Measurements from ENCODE around the gene VAMP3.

DNA sequence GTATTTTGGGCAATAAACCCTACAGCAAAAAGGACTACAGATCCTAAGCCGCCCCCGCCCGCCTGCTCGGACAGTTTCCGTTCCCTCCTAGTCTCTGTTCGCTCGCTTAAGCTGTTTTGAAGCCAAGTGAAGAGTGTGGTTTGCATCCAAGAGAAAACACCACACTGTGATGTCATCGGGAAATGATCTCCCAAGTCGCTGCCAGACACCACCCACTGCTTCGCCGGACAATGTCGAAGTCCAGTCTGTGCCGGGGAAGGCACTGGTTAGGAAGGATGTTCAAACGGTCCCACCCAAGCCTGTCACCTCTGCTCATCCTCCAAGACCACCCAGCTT lies 52.8 kb downstream of the KCNAB2 start:
- CAGE, long polyA plus RNA = no peak
- RRBS = no CpG with 5 or more reads among the region's 14 CpGs

DNA sequence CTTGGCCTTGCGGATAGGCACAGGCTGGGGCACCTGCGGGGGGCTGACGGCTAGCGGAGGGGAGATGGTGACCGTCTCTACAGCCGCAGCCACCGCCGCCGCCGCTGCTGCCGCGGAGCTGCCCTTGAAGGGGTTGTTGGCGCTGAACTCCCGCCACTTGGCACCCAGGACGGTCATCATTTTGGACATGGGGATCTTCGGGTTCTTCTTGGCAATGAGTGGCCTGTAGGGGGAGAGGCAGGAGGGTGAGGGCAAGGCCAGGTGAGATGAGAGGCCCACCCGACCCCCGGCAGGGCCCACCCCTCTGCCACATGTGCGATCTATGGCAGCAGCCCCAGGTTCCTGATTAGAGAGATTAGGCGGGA lies 25.5 kb downstream of the CHD5 start:
- CAGE, long polyA plus RNA = no peak
- RRBS = no CpG with 5 or more reads among the region's 20 CpGs

DNA sequence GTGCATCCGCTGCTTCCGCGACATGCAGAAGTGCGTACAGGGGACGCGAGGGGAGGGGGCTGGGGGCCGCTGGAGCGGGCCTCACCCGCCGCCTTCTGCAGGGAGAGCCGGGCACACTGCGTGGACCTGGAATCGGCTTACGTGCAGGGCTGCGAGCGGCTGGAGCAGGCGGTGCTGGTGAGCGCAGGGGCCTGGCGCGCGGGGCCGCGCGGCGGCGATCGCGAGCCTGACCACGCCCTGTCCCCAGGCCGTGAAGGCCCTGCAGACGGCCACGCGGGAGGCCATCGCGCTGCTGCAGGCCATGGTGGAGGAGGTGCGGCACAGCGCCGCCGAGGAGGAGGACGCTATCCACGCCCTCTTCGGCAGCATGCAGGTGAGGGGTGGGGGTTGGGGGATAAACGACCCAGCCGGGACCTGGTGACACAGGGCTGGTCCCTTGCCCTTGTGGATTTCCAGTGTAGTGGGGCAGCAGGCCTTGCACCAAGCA lies 3.3 kb downstream of the RNF207 start:
- CAGE, long polyA plus RNA = no peak
- RRBS = no CpG with 5 or more reads among the region's 44 CpGs

DNA sequence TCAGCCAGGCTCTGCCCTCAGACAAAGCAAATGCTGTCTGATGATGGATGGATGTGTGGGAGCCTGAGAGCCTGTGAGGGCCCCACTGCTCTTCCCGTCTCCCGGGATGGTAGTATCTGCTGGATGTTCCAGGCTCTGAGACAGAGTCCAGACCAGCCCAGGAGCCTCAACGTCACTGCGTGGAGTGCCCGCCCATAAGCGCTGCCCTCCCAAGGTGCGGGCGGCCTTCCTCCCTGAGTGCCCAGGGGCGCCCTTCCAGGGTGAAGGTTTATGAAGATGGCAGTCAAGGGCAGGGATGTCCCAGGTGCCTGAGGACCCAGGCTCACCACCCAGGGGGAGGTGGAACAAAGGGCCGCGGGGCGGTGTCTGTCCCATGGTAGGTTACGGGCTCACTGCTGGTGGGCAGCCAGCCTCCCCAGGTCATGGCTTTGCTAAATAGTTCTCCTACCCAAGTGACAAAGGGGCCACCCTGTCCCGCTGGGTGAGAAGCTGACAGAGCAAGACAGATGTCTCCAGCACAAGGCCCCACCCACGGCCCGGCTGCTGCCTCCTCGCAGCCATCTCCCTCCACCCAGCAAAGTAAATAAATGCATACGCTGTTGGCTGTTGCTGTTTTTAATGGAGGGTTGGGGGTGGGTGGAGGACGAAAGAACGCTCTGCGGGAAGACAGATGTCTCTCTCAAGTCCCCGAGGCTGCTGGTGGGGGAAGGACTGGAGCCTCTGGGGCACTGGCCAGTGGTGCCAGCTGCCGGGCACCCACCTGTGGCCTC lies 9.0 kb upstream of the GPR153 start:
- CAGE, long polyA plus RNA = no peak
- RRBS = no CpG with 5 or more reads among the region's 23 CpGs

DNA sequence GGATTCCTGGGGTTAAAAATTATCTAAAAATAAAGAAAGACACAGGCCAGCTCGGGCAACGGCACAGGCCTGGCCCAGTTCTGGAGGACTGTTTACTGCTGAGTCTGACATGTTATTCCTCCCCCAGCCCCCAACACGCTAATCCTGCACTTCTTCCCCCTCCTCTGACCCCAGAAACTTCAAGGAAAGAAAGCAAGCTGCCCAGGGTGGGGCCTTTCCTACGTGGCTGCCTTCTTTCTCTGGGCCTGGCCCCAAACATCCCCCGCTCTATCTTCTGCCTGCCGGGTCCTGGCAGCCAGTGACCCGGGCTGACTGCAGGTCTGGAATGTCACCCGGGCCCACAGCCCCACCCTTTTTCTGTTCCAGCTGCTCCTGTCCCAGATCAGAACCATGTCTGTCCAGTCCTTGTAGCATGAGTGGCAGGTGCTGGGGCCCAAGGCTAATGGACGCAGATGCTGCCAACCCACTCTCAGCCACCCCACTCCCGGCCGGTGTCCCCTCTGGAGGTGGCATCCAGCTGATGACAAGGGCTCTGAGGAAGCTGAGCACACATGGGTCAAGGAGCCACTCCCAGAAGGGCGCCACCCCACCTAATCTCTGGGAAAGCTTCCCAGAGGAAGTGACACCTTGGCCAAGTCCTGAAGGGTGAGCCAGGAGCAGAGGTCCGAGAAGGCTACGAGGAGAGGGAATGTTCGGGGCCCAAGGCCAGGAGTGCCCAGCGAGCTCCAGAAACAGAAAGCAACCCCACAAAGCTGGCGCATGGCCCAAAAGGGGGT lies 39.7 kb downstream of the ACOT7 start:
- CAGE, long polyA plus RNA = no peak
- RRBS = no CpG with 5 or more reads among the region's 17 CpGs

GRCh38 chr1:6385336-6386339 lies 7.9 kb downstream of the ACOT7 start:
- CAGE, long polyA plus RNA = start-site peak on the minus strand at chr1:6385776-6385826, 137 and 83 reads in 2 replicates
- RRBS = 25% methylated on average over 7 of the region's 29 CpGs

GRCh38 chr1:6423289-6424114 lies 1.1 kb upstream of the ESPN start:
- CAGE, long polyA plus RNA = no peak
- RRBS = no CpG with 5 or more reads among the region's 31 CpGs

DNA sequence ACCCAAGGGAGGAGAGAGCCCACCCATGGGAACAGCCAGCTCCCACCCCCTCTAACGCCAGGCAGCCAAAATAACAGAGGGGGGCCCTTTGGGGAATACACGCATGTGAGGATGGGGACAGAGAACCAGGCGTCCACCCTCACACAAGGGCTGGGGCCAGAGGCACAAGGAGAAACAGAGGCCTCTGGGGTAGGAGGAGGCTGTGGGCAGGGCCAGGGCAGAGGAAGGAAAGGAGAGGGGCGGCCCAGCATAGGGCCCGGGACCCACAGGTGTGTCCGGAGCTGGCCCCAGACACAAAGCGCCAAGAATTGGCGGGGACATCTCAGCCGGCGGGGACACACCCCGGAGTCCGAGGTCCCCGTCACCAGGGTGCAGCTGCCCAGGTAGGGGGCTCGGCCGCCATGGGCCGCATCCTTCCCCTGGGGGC lies 6.7 kb downstream of the PLEKHG5 start:
- CAGE, long polyA plus RNA = no peak
- RRBS = 32% methylated on average over 6 of the region's 16 CpGs

GRCh38 chr1:6496792-6497921 lies 5.7 kb upstream of the PLEKHG5 start:
- CAGE, long polyA plus RNA = start-site peak on the minus strand at chr1:6497223-6497445, 9 and 11 reads in 2 replicates
- RRBS = 2% methylated on average over 41 of the region's 99 CpGs

DNA sequence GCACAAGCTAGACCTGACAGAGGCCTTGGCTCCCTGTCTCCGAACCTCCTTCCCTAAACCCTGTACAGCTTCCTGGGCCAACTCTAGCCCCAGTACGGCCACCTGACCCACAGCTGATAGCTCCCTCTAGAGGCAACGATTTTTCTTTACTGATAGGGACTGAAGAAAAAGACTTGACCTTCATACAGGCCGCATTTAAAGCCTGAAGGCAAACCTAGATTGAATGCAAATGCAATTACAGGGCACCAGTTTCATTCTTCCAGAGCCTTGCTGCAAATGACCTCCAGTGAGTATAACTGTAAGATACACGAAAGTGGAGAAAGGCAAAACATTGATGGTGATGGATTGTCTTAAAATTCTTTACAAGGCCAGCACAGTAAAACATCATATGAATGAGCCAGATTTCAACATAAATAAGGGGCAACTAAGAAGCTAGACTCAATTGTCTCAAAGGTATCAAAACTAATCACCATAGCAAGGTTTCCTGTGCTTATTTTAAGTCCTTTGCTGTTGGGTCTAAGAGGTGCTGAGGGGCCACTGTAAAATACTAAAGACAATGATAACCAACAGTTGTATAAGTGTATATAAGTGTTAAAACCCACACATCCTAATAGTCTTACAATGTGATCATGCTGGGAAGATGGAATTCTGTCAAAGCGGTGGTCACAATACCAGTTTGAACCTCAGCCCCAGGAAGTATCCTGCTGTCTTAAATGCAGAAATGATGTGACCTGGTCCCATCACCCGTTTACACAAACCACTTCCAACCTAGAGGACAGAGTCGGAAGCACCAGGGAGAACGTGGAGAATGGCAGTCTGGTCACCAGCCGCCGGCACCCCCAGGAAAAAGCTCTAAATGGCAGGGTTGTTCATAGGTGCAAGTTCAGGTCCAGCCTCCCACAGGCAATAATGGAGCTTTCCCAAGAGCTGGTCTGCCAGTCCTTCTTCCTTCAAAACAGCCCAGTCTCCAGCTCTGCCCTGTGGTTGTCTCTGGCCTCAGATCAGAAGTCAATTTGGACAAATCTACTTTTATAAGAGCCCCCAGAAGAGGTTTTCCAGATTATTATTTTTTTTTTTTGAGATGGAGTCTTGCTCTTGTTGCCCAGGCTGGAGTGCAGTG lies 30.3 kb downstream of the NOL9 start:
- CAGE, long polyA plus RNA = no peak
- RRBS = no CpG with 5 or more reads among the region's 11 CpGs

- CAGE, long polyA plus RNA = no peak
- RRBS = no CpG with 5 or more reads among the region's 14 CpGs
Measured at GRCh38 chr1:6594785-6596025, 7.5 kb downstream of the KLHL21 start.

- CAGE, long polyA plus RNA = no peak
- RRBS = no CpG with 5 or more reads among the region's 75 CpGs
Measured at GRCh38 chr1:6601841-6602373, 762 bp downstream of the KLHL21 start.

GRCh38 chr1:6866144-6866526 lies 80.9 kb downstream of the CAMTA1 start:
- CAGE, long polyA plus RNA = no peak
- RRBS = no CpG with 5 or more reads among the region's 2 CpGs

- CAGE, long polyA plus RNA = no peak
- RRBS = 46% methylated on average over 3 of the region's 20 CpGs
Measured at GRCh38 chr1:7346722-7347430, 424.2 kb upstream of the VAMP3 start.

DNA sequence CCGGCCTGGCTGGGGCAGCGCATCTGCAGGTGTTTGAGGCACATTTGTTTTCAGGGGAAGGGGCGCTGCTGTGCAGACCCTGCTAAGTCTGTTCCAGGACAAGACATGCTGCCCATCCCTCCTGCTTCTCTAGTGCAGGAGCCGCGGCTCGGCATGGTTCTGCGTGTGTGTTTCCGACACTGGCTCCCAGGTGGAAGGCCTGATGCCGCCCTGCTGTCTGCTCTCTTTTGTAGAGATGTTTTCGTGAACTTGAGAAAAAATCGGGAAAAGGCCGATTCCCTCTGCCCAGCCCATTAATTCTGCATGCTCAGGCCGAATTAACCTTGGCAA lies 316.1 kb upstream of the VAMP3 start:
- CAGE, long polyA plus RNA = no peak
- RRBS = no CpG with 5 or more reads among the region's 13 CpGs

DNA sequence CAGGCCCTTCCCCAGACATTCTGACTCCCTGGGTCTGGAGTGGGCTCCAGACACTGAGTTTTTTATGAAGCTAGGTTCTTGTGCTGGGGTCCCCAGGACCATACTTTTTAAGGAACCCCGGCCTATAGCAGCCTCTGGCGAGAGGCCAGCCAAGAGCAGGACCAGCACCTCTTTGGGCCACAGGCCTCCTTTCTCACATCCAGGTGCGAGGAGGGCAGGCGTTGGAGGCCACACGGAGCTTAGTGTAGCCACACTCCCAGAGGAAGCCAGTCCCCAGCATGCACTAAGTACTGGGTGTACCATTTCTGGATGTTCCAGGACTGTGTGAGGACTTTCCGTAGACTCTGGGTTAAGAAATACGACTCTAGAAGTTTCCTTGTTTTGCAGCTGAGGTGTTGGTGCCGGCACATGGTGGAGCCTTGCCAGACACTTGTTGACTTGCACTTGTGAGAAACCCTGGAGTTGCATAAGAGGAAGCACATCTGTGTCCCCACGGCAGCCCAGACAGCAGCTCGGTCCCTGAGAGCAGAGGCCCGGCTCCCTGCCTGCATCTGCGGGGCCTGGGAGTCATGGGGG lies 122.2 kb upstream of the VAMP3 start:
- CAGE, long polyA plus RNA = no peak
- RRBS = no CpG with 5 or more reads among the region's 12 CpGs

GRCh38 chr1:7771048-7772160 lies at the start of gene VAMP3:
TSS of gene VAMP3 (plus strand) at chr1:7771296.
- CAGE, long polyA plus RNA = start-site peak on the plus strand at chr1:7771293-7771347, 165 and 375 reads in 2 replicates
- RRBS = 2% methylated on average over 45 of the region's 101 CpGs

GRCh38 chr1:7886371-7886725 lies 33.5 kb upstream of the UTS2 start:
- CAGE, long polyA plus RNA = no peak
- RRBS = no CpG with 5 or more reads among the region's 7 CpGs

DNA sequence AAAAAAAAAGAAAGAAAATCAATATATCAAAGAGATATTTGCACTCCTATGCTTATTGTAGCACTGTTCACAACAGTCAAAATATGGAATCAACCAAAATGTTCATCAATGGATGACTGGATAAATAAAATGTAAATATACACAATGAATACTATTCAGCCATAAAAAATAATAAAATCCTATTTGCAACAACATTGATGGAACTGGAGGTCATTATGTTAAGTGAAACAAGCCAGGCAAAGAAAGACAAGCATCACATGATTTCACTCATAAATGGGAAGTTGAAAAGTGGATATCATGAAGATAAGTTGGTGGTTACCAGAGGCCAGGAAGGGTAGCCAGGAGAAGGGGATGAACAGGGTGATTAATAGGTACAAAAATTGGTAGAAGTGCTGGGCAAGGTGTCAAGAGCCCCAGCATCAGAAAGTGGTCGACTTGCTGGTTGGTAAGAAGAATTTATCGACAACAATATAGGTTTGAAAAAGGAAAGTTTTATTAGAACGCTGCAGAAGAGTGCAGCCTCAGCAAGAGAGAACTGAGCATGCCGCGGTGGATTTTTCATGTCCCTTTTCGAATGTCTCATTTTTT lies 1.4 kb upstream of the PARK7 start:
- CAGE, long polyA plus RNA = no peak
- RRBS = no CpG with 5 or more reads among the region's 6 CpGs

DNA sequence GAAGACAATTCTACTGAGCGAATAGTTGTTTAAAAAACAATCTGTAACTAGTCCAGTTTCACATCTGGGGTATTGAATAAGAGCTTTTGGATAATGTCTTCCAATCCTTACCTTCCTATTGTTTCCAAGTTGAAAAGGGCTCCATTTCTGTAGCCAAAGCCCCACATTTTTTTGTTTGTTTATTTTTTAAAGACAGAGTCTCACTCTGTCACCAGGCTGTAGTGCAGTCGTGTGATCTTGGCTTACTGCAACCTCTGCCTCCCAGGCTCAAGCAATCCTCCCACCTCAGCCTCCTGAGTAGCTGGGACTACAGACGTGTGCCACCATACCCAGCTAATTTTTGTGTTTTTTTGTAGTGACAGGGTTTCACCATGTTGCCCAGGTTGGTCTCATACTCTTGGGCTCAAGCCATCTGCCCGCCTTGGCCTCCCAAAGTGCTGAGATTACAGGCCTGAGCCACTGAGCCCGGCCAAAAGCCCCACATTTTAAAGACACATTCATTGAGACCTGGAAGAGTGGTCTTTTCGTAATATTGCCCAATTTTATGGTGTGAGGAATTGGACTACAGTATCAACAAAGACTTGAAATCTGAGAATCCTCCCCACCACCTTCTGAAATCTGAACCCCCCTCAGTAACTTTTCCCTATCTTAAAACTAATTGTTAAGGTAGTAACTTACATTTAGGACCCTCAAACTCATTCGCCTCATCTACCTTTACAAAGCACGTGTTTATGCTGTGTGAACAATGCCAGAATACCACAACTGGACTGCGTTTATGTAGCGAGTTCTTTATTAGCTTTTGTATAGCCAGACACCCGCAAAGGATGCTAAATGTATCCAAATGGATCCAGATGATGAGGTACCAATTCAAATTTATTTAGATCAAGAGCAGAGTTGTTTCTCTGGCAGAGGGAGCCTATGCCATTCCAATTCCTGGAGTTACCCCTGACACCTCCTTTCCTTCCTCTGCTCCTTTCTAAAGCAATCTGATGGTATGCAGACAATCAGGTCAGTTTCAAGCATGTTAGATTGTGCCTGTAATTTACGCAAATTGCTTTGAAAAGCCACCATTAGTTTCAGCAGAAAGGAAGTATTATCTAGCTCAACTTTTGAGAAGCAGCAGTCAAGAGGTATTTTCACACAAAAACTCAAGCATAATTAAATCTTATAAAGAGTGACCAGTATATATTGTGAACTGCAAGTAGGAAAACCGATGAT lies 2.6 kb downstream of the ERRFI1 start:
- CAGE, long polyA plus RNA = no peak
- RRBS = no CpG with 5 or more reads among the region's 13 CpGs

Measured in AG04450 (cell line).